ENCODE data around the genes PDZRN3 and HTR1F.

DNA sequence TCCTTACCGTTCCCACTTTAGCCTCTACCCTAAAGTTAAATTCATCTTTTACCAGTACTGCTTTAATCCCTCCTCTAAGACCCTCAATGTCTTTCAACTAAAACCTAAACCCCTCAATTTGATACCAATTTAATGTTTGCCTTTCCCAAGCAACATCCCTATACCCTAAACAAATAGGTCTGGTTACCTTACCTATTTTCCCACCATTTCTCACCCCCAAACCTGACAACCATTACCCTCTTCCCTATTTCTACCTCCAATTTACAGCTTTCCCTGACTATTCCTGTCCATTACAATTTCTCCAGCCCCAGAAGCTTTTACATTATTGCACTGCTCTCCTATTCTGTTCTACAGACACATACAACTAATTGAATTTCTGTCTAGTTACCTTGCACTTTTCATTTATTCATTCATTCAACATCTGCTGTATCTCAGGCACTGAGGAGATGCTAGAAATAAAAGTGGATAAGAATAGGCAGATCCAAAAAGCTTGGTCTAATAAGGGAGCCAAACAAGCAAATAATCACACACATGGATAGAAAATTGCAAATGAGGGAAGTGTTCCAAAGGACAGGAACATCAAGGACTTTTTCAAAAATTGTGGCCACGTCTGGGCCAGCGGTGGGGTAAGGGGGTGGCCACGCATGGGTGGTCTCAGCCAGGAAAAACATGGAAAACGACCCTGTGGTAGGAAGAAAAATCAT is 442.7 kb downstream of the SHQ1 start:
- PRO-cap, result no peak
- RAMPAGE, long total RNA, result start-site peak on the minus strand centred at position 205 of the sequence, 424 bp wide, 10 reads

GRCh38 chr3:72821600-72821869 is 26.7 kb downstream of the SHQ1 start:
- PRO-cap, result no peak
- RAMPAGE, long total RNA, result no peak

DNA sequence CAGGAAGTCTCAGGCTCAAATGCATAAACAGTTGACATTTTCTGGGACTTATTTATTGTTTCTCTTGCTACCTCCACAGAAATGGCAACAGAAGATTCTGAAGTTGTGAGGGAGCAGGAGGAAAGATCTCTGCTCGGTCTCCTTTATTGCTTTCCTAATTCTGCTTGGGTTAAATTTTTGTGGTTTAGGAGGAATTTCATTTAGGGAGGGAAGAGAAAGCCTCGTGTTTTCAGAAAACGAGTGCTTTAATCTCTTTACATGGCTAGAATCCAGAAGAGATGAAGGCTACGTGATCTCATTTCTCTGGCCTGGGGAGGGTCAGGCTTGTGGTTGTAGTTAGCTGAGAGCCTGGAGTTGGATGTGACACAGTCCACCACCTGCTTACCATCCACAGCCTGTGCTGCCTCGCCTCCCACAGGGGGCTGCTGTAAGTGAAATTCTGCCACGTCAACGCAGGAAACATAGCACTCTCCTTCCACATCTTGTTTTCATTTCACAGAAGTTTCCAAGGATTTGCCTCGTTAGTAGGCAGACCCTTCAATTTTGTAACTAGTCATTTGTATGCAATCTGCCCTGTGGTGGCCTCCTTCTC is 3.2 kb downstream of the GXYLT2 start:
- PRO-cap, result no peak
- RAMPAGE, long total RNA, result no peak

DNA sequence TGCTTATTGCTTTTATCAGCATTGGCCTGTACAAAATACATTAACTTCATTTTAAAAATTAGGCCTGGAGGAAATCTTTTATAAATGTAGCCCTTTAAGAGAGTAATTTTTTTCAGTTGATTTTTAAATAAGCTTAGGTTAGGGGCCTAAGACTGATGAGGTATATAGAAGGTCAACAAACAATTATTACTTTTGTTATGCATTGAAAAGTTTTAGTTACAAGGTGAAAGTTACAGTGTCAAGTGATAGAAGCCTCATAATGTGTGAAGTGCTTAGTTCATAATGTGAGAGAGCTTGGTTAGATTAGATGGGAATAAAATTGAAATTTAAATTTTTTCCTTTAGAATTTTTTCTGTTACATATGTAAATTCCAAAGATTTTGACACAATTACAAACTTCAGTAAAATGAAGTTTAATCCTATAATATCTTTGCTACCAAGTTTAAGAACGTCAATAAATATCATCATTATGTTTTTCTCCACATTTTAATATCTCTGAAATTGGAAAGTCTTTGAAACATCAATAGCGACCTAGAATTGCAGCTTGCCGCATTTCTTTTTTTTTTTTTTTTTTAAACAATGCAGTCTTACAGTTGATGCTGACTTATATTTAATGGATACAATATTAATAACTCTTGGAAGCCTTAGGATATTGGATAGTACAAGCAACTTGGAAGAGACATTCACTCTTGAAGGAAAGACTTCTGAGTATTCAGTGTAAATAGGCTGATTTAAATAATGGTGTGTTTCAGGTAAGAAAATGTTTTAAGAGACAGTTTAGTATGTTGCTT is 25.8 kb downstream of the PPP4R2 start:
- PRO-cap, result no peak
- RAMPAGE, long total RNA, result no peak

DNA sequence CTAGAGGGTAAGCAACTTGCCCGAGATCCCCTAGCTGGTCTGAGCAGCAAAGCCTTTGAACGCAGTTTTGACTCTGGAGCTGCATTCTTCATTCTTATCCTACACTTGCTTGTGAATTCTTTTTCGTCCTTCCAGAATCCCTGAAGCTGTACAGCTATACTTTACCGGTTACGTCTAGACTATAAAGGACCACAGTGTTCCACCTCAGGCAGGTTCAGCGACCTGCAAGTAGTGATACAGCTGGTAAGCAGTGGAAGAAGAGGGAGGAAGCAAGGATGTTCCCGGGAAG is 1.1 kb downstream of the PDZRN3 start:
- PRO-cap, result no peak
- RAMPAGE, long total RNA, result no peak

DNA sequence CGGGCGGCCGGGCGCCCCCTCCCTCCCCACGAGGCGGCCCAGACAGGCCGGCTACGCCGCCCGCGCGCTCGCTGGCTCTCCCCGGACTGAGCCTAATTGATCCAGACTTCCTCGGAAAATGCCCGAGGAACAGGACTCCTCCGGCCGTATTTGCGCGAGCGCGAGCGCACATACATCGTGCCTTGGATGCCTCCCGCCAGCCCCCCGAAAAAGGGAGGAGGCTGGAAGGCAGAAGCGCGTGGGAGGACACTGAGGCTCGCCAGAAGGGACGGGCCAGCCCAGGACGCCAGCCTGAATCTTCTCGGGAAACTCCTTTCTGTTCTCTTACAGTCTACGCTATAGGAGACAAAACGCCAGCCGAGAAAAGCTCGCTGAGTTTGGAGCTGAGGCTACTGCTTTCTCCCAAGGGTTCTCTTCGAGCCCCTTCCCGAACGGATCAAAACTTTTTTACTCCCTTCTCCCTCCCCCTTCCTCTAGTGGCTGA is at the start of gene PDZRN3:
Gene PDZRN3 (minus strand): TSS at position 88 of the 484 bp plus-strand sequence.
- PRO-cap, result bidirectional peak, plus-strand start at position 327 of the sequence, minus-strand start at position 88 of the sequence
- RAMPAGE, long total RNA, result no peak

GRCh38 chr3:74352146-74352596 is 262.3 kb downstream of the CNTN3 start:
- PRO-cap, result no peak
- RAMPAGE, long total RNA, result no peak

- PRO-cap, result unidirectional peak, plus-strand start at chr3:75641279; unidirectional peak, plus-strand start at chr3:75641403
- RAMPAGE, long total RNA, result start-site peak on the minus strand at chr3:75641097-75641127, 19 reads
These were observed 23.0 kb upstream of the FRG2C start for GRCh38 chr3:75640983-75641713.

GRCh38 chr3:78759232-78759629 is 1008.6 kb downstream of the ROBO1 start:
- PRO-cap, result unidirectional peak, plus-strand start at chr3:78759391
- RAMPAGE, long total RNA, result no peak

DNA sequence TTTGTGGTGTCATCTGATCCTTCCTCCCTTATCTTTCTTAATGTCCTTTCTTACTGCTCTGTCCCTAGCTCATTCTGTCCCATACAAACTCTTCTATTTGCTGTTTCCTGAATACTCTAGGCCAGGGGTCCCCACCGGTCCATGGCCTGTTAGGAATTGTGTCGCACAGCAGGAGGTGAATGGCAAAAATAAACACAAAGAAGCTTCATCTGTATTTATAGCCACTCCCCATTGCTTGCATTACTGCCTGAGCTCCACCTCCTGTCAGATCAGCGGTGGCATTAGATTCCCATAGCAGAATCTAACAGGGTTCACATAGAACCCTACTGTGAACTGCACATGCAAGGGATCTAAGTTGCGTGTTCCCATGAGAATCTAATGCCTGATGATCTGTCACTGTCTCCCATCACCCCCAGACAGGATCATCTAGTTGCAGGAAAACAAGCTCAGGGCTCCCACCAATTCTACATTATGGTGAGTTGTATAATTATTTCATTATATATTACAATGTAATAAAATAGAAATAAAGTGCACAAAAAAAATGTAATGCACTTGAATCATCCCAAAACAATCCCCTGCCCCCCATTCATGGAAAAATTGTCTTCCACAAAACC is 28.5 kb downstream of the GBE1 start:
- PRO-cap, result no peak
- RAMPAGE, long total RNA, result start-site peak on the minus strand centred at position 159 of the sequence, 55 bp wide, 18 reads

GRCh38 chr3:81790074-81790337 is 28.6 kb upstream of the GBE1 start:
- PRO-cap, result no peak
- RAMPAGE, long total RNA, result no peak

DNA sequence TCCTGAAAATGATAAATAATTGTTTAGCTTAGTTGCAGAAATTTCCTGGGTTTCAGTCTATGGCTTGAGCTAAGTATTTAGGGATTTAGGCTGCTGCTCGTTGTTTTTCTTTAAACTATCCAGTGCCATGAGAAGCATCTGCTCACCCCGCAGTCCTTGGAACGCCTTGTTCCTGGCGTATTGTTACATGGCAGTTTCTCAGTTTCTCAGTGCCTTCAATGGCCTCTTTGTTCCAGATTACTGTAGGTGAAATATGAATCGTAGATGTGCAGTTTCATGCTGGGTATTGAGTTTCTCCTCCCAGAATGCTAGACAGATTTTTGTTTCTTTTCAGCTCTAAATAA is 269.5 kb upstream of the GBE1 start:
- PRO-cap, result no peak
- RAMPAGE, long total RNA, result no peak

- PRO-cap, result no peak
- RAMPAGE, long total RNA, result no peak
These were observed 1331.6 kb upstream of the GBE1 start for GRCh38 chr3:83093069-83093474.

GRCh38 chr3:83953357-83954071 is 1005.3 kb upstream of the CADM2 start:
- PRO-cap, result no peak
- RAMPAGE, long total RNA, result no peak

DNA sequence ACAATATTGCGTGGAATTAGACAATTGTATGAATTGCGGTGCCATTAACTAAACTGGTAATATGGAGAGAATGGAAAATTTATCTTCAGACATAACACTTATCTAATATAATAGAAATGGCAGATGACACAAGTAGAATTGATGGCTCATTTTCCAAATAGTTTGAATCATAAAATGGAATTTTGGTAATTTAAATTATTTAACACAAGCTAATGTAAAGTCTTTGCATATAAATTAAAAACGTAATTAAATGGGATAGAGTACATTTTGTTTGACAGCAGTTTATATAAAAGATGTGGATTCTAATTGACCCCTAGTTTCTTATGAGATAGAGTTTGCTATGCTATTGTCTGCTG is 716.1 kb upstream of the CADM2 start:
- PRO-cap, result unidirectional peak, plus-strand start at position 75 of the sequence
- RAMPAGE, long total RNA, result no peak

DNA sequence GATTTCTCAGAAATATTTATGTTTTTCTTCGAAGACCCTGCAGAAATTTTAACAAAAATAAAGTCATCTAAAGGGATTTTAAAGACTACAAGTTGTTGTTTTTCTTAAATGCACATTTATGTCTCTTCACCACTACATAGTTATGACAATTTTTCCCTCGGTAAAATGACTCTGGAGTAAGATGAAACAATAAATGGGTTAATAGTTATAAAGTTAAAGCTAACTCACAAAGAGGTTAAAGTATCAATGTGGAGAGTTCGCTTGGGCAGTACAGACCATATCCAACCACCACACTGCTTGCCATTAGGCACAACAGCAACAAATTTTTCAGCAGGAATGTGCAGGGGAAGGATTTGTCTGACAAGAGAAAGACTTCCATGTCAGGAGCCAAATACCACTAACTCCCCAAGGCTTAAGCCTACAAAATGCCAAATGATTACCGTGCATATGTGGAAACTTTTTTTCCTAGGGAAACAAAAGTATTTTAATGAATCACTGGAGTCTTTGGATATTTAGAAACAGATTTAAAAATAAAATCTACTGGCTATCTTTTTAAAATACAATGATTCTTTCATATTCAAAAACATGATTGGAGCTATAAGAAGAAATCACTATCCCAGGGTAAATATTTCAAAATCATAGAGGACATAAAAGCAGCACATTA is 8.1 kb downstream of the VGLL3 start:
- PRO-cap, result no peak
- RAMPAGE, long total RNA, result no peak

GRCh38 chr3:86993742-86994079 is 2.8 kb upstream of the VGLL3 start:
- PRO-cap, result no peak
- RAMPAGE, long total RNA, result no peak

GRCh38 chr3:87226593-87226962 is 531 bp upstream of the CHMP2B start:
- PRO-cap, result no peak
- RAMPAGE, long total RNA, result no peak

DNA sequence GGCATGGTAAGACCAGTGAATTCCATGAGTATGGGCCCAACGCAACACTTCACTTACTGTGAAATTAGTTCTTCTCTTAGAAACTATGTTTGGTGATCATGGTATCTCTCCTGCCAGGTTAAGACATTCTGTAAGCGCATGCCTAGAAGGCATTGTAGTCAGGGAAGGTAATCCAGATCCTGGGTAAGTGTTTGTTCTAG is 89.1 kb upstream of the POU1F1 start:
- PRO-cap, result unidirectional peak, minus-strand start at position 119 of the sequence
- RAMPAGE, long total RNA, result no peak

GRCh38 chr3:87792081-87793005 is at the start of gene HTR1F:
Gene HTR1F (plus strand): TSS chr3:87792706.
- PRO-cap, result bidirectional peak, plus-strand start at chr3:87792706, minus-strand start at chr3:87792725
- RAMPAGE, long total RNA, result start-site peak on the plus strand at chr3:87792697-87792739, 35 reads

All from vagina (tissue), 1 donor.